H1 (cell line): ENCODE results near the genes CCDC34, LIN7C and RCN1.

DNA sequence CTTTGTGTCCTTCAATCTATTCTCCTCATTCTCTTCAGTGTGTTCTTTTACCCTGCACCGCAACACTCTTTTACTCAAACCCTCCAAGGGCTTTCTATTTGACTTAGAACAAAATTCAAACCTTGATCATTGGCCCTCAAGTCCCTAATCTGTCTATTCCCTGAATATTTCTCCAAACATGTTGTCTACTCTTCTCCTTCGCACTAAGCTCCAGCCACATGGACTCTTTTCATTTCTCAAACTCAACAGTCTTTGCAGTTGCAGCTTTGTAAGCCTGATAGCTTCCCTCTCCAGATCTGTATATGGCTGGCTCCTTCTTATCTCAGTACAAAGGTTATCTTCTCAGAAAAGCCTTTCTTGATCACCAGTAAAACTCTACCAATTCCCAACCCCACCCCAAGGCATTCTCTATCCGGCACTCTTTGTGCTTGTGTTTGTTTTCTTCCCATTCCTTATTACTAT is 147.3 kb downstream of the BBOX1 start:
- RRBS: no CpG with 5 or more reads among the region's 3 CpGs
CAGE:
- cytosol, long polyA plus RNA: no peak
- long polyA plus RNA: no peak
- nucleus, long polyA plus RNA: no peak

DNA sequence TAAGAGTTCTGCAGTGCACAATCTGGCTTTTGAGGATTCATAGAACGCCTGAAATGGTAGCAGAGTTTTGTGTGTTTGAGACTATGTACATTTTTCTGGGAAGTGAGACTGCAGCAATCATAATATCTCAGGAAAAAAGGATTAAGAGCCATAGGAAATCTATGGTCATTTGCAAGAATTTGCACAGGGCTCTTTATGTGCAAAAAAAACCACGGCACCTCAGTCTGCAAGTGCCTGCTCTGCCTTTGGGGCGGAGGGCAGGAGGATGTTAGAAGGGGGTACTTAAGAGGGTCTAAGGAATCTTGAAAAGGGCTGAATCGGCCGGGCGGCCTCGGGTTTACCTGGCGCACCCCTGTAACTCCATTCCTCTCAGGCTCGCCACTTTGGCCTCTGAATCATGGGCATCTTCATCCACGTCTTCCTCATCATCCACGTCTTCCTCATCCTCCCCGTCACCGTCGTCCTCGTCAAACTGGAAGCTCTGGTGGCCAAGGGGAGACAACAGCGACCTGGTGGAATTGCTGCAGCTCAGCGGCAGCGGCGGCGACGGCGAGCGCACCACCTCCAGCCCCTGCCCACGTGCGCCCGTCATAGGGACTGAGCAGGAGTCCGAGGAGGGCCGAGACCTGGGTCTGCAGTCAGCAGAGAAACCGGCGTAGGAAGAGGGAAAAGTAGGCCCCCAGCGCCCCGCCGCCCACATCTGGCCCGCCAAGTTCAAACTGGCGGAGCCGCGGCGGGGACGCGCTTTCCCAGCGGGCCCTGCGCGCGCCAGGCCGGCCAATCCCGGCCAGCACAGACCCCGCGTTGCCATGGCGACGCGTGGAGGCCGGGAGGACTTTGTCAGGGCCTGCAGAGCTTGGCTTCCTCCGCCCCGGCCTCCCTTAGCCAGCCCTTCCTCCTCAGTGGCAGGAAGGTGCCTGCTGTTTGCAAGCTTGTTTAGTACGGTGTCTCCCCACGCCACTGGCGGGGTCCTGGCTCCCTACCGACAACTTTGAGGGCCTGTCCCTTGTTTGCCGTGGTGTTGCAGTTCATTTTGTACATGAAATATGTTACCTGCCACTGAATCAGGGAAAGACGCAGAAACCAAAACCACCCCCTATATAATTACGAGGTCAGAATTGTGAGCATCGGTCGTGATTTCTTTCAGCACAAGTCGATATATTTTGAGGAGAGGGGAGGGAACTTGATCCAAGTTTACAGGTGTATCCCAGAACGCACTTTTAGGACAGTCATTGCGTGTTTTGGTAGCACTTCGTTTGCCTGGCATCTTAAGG is at the start of gene CCDC34:
Gene CCDC34, minus strand, starts transcription at position 721 of the 1,274 bp plus-strand sequence.
- RRBS: under 1% methylated on average over 9 of the region's 67 CpGs
CAGE:
- cytosol, long polyA plus RNA: start-site peak on the minus strand centred at position 720 of the sequence, 73 bp wide, 1,149 reads
- long polyA plus RNA: start-site peak on the minus strand centred at position 724 of the sequence, 47 bp wide, 512 and 318 reads in 2 replicates
- nucleus, long polyA plus RNA: start-site peak on the minus strand centred at position 720 of the sequence, 73 bp wide, 1,060 reads

- RRBS: no CpG with 5 or more reads among the region's 9 CpGs
CAGE:
- cytosol, long polyA plus RNA: no peak
- long polyA plus RNA: no peak
- nucleus, long polyA plus RNA: no peak
Measured at GRCh38 chr11:27379213-27380558, 16.7 kb upstream of the CCDC34 start.

GRCh38 chr11:27467941-27468958 is 4.3 kb downstream of the LGR4 start:
- RRBS: no CpG with 5 or more reads among the region's 6 CpGs
CAGE:
- cytosol, long polyA plus RNA: no peak
- long polyA plus RNA: no peak
- nucleus, long polyA plus RNA: no peak

- RRBS: no CpG with 5 or more reads among the region's 51 CpGs
CAGE:
- cytosol, long polyA plus RNA: start-site peak on the minus strand at chr11:27506759-27506777, 2,051 reads
- long polyA plus RNA: start-site peak on the minus strand at chr11:27506723-27506763, 691 and 618 reads in 2 replicates; start-site peak on the plus strand at chr11:27506838-27506857, 13 and 10 reads in 2 replicates
- nucleus, long polyA plus RNA: start-site peak on the plus strand at chr11:27506845-27506857, 15 reads
Measured at GRCh38 chr11:27506014-27506933, at the start of gene LIN7C. Gene LIN7C (minus strand): TSS chr11:27506769.

- RRBS: no CpG with 5 or more reads among the region's 19 CpGs
CAGE:
- cytosol, long polyA plus RNA: no peak
- long polyA plus RNA: no peak
- nucleus, long polyA plus RNA: no peak
Measured at GRCh38 chr11:28566415-28567140, 458.4 kb downstream of the METTL15 start.

DNA sequence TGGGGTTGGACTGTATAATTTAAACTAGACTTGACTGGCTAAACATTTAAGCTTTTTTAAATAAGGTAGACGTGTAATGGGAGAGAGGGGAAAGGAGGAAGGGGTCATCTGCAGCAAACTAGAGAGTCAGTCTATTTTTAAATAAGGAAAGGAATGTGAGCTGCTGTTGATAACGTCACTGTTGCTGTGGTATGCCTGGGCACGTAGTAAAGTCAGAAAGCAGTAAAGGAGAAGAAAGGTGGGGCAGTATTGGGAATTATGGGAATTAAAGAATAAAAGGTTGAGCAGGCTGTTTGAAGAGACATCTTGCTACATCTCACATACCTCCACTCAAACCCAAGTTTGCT is 80.4 kb upstream of the FSHB start:
- RRBS: no CpG with 5 or more reads among the region's 3 CpGs
CAGE:
- cytosol, long polyA plus RNA: no peak
- long polyA plus RNA: no peak
- nucleus, long polyA plus RNA: no peak

- RRBS: no CpG with 5 or more reads among the region's 3 CpGs
CAGE:
- cytosol, long polyA plus RNA: no peak
- long polyA plus RNA: no peak
- nucleus, long polyA plus RNA: no peak
Measured at GRCh38 chr11:30487075-30487586, 99.0 kb downstream of the MPPED2 start.

- RRBS: 0% methylated on average over 3 of the region's 41 CpGs
CAGE:
- cytosol, long polyA plus RNA: no peak
- long polyA plus RNA: no peak
- nucleus, long polyA plus RNA: no peak
Measured at GRCh38 chr11:31811567-31812218, 571 bp upstream of the PAX6 start.

GRCh38 chr11:31813863-31814575 is 2.9 kb upstream of the PAX6 start:
- RRBS: no CpG with 5 or more reads among the region's 46 CpGs
CAGE:
- cytosol, long polyA plus RNA: no peak
- long polyA plus RNA: no peak
- nucleus, long polyA plus RNA: no peak

GRCh38 chr11:32087918-32088775 is 2.7 kb upstream of the RCN1 start:
- RRBS: no CpG with 5 or more reads among the region's 5 CpGs
CAGE:
- cytosol, long polyA plus RNA: no peak
- long polyA plus RNA: no peak
- nucleus, long polyA plus RNA: no peak

- RRBS: 2% methylated on average over 25 of the region's 59 CpGs
CAGE:
- cytosol, long polyA plus RNA: start-site peak on the plus strand at chr11:32090986-32091161, 1,270 reads
- long polyA plus RNA: start-site peak on the plus strand at chr11:32090960-32091161, 1,321 and 942 reads in 2 replicates
- nucleus, long polyA plus RNA: start-site peak on the plus strand at chr11:32090982-32091161, 899 reads
Measured at GRCh38 chr11:32090557-32091205, at the start of gene RCN1. Gene RCN1 (plus strand): TSS chr11:32091074.

DNA sequence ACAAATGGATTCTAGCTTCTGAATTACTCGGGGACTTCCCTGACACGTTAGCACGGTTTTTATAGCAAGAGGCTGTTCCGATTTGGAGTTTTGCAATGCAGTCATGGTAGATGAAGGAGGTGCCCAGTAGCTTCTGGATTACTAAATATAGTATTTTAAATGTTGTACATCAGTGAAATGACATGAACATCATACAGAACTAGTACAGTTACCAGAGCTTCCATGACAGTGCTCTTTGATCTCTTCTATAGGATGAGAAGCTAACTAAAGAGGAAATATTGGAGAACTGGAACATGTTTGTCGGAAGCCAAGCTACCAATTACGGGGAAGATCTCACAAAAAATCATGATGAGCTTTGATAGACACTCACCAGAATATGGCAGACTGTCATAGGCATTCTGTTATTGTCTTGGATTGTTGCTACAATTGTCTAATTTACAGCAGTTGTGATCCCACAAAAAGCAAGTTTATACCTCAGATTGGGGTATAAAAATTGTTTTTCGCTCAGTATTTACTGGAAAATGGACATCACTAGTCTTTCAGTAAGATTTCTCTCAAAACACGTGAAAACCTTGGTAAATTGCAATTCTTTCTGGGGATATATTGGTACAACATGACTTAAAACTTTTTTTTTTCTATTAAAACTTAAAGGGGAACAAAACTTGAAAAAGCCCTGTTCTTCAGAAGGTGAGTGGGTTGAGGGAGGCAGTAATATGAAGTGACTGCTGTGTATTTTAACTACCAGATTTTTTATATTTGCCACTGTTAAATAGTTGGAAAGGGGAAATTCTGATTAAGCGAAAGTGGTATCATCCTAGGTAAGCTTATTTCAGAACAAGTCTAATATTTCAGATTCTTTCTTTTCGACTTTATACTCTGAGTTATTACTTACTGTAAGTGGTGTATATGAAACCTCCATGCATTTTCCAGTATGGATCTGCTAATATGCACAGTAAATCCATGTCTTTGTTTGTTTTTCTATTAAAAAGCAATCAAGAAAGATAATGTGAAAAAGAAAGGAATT is 13.6 kb downstream of the RCN1 start:
- RRBS: no CpG with 5 or more reads among the region's 10 CpGs
CAGE:
- cytosol, long polyA plus RNA: no peak
- long polyA plus RNA: no peak
- nucleus, long polyA plus RNA: no peak

DNA sequence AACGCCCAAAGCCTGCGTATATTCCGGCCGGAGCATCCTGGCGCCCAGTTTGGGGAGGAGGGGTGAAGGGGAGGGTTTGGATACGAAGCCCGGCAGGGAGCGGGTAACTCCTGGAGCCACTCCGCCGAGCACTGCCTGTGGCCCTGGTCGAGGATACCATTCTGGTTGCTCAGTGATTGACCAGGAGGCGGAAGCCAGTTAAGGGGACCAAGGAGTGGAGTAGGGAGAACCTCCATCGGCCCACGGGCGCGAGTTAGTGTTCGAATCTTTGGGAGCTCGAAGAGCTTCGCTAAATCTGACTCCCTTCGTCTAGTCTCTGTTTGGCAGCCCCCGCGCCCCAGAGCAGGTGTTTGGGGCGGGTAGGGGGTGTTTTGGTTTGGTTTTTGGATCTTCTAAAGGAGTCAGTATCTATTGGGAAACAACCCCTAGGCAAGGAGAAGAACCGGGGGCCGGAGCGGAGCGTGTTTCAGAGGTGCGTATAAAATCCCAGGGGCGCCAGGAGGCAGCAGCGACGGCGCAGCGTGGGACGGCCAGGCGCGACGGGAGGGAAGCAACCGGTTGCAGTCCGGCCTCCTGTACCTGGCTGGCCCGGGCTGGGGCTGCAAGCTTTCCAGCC is 1.1 kb upstream of the WT1 start:
- RRBS: 2% methylated on average over 7 of the region's 40 CpGs
CAGE:
- cytosol, long polyA plus RNA: no peak
- long polyA plus RNA: no peak
- nucleus, long polyA plus RNA: no peak

DNA sequence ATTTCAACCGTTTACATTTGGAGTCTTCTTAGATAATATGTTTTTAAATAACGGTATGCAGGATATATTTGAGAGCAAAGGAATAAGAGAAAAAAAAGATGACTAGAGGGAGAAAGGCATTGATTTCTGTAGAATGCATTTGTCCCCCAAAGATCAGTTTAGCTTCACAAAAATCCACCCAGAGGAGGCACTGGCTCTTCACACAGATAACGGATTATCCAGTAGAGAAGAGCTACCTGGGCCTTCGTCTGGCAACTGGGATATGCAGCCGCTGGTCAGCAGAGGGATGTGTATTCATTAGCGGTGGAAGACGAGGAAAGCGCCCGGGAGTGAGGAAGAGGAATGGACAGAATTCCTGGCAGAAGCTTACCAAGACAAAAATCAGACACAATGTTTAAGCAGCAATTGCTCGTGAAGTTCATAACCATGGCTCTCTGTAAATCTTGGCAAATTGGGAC is 5.6 kb upstream of the WT1 start:
- RRBS: no CpG with 5 or more reads among the region's 10 CpGs
CAGE:
- cytosol, long polyA plus RNA: no peak
- long polyA plus RNA: no peak
- nucleus, long polyA plus RNA: no peak

DNA sequence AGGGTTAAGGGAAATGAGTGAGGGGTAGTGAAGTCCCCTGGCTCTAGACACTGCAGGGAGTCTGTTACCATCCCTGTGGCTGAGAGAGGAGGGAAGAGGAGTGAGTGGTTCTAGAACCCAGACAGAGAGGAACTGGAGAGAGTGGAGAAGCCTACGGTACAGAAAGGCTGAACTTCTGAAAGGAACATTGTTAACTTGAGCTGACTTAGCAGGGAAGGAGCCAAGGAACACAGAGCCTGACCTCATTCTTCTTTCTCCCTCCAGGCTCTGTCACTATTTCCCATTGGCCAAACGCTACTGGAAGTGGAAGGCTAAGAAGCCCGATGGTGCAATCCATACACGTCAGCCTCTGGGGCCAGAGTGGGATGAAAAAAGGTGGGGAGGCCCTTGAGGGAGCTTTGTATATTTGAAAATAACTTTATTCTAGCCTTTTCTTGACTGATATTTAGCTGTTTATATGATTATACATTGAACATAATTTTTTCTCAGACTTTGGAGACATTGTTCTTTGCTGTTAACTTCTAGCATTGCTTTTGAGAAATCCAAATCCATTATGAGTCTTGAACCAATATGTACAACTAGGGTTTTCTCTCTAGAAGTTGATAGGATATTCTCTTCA is 16.5 kb upstream of the WT1 start:
- RRBS: no CpG with 5 or more reads among the region's 4 CpGs
CAGE:
- cytosol, long polyA plus RNA: no peak
- long polyA plus RNA: no peak
- nucleus, long polyA plus RNA: no peak

DNA sequence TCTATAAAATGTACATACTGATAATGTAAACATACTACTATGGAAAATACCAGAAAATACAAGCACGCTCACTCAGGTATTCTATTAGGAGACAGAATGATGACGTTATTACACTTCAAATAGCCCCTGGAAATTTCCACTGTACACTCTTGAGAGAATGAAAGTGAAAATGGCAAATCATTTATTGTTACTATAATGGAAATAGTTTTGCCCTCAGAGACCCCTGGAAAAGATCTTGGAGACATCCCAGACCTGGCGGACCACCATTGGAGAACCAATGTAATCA is 599 bp upstream of the PRRG4 start:
- RRBS: no CpG with 5 or more reads among the region's 3 CpGs
CAGE:
- cytosol, long polyA plus RNA: no peak
- long polyA plus RNA: no peak
- nucleus, long polyA plus RNA: no peak

DNA sequence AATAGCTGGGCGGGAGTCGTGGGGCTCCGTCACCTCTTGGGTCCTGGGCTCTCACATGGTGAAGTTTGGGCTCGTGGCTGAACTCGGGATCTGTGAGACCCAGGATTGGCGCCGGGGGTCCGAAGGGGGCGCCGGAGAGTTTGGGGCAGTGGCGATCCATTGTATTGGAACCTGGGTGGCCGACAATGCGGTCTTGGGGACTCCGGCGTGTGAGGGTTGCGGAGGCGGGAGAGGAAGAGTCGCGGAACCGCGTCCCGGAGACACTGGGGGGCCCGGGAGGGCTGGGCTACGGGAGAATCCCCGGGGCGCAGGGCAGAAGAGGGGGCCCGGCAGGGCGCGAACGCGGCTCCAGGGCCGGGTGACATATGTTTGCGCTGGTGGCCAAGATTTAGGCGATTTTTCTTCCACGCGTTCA is 954 bp downstream of the QSER1 start:
- RRBS: 1% methylated on average over 13 of the region's 36 CpGs
CAGE:
- cytosol, long polyA plus RNA: start-site peak on the plus strand centred at position 28 of the sequence, 677 bp wide, 129 reads
- long polyA plus RNA: start-site peak on the plus strand centred at position 190 of the sequence, 85 bp wide, 28 and 25 reads in 2 replicates; start-site peak on the plus strand centred at position 328 of the sequence, 74 bp wide, 17 and 32 reads in 2 replicates
- nucleus, long polyA plus RNA: start-site peak on the plus strand centred at position 189 of the sequence, 15 bp wide, 22 reads; start-site peak on the plus strand centred at position 312 of the sequence, 19 bp wide, 18 reads

DNA sequence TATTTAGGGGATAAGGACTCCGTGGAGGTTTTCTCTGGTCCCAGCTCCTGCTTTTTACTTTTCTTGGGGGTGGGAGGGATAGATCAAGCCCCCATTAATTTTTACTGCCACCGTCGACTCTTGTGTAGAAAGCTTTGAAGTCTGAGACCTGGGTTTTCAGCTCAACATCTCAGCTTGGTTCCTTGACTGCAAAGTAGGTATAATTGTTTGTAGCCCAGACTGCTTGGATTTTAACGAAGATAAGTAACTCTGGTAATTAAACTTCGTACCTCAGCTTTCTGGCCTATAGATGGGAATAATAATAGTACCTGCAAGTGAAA is 493 bp upstream of the CSTF3 start:
- RRBS: no CpG with 5 or more reads among the region's 5 CpGs
CAGE:
- cytosol, long polyA plus RNA: no peak
- long polyA plus RNA: no peak
- nucleus, long polyA plus RNA: no peak

DNA sequence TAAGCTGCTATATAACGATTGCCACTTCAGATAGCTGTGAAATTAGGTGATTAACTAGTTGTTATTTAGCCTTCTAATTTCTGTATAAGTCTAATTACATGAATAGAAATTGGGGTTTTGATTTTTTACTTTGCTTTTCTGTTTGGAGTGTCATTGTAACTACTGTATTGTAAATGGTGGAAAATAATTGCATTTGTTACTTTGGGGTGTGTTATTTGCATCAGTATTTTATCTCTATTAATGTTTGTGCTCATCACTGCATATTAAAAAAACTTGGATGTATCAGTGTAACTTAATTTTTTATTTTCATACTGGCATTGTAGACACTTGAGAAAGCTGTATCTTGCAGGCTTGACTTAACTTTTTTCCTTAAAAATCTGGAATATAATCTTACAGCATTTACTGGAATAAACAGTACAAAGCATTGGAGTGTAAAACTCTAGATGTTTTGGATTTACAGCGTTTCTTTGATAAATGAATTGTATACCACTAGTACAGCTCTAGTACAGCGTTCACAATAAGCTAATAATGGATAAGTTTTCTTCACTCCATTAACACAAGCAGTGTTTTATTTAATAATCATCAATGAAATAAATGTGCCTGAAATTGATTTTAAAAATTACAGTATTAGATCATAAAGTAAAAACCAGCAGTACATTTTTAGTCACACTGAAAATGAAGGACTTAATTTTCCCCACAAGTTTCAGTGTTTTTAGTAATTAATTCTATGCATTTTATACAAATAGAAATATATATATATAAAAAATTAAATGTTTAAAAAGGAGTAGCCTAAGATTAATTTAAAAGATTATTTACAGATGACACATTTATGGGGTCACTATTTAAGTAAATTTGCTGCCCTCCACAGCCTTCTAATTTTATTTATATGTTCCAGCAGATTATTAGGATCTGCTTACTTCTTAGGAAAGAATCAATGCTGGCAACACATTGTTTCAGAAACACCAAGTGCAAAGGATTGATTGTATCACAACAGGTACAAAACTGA is 20.5 kb upstream of the KIAA1549L start:
- RRBS: no CpG with 5 or more reads among the region's 3 CpGs
CAGE:
- cytosol, long polyA plus RNA: no peak
- long polyA plus RNA: no peak
- nucleus, long polyA plus RNA: no peak